Pulmonary lymph node (tissue), 1 donor: ENCODE measurements around the gene RMC1.

DNA sequence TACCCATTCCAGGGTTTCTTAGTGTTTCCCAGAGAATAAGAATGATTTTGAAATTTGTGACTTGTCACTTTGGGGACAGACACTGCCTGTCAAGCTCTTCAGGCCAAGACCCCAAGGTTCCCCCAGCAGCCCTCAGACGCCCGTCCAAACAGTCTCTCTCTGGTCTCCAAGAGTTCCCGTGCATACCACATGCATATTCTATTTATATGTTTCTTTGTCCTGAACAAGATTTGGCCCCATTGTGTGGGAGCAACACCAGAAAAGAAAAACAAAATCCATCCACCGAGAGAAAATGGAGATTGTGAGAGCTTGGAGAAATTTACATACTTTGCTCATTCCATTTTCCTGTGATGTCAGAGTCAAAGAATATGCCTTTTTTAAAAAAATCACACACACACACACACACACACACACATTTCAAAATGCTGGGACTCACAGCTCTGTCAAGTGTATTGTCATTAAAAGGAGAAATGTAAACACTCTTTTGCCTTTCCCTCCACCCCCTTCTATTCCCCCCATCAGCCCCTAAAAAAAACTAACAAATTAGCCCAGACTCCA lies 52.3 kb upstream of the CTAGE1 start:
- PRO-cap = no peak

- PRO-cap = no peak
Observed at GRCh38 chr18:22556538-22557351, 139.0 kb upstream of the CTAGE1 start.

- PRO-cap = no peak
Observed at GRCh38 chr18:22609431-22610188, 191.9 kb upstream of the CTAGE1 start.

DNA sequence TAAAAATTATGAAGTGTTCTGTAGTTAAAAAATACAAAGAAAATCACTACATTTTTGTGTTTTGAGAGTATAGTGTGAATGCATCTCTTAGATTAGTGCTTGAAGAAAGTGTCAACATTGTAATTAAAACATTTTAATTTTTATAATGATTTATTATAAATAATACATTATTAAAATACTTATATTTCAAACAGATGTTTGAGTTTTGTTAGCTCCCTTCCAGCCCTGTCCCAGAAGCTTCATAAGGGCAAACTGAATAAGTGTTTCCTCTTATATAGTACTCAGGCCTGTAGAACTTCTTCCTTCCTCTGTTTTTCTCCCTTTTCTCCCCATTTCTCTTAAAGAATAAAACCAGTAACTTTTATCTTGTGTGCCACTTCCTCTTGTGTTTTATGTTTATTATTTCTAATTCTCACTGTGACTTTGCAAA lies 42.2 kb downstream of the RBBP8 start:
- PRO-cap = no peak

- PRO-cap = no peak
Observed at GRCh38 chr18:23053695-23054322, 81.5 kb upstream of the CABLES1 start.

DNA sequence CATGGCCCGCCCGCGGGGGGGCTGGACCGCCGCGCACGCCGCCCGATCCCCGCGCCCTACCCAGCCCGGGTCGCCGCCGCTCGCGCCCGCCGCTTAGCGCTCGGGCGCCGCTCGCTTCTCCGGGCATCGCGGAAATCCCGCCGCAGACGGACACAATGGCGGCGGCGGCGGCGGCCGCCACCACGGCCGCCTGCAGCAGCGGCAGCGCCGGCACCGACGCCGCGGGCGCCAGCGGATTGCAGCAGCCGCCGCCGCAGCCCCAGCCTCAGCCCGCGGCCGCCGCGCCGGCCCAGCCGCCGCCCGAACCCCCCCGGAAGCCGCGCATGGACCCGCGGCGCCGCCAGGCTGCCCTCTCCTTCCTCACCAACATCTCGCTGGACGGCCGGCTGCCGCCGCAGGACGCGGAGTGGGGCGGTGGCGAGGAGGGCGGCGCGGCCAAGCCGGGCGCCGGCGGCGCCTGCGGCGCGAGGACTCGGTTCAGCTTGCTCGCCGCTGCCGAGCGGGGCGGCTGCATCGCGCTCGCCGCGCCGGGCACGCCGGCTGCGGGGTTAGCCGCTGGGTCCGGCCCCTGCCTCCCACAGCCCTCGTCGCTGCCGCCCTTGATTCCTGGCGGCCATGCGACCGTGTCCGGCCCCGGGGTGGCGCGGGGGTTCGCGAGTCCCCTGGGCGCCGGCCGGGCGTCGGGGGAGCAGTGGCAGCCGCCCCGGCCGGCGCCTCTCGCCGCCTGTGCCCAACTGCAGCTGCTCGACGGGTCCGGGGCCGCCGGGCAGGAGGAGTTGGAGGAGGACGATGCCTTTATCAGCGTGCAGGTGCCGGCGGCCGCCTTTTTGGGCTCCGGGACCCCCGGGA lies 547 bp downstream of the CABLES1 start:
- PRO-cap = bidirectional peak, plus-strand start at position 145 of the sequence, minus-strand start outside the sequence; bidirectional peak, plus-strand start at position 366 of the sequence, minus-strand start at position 373 of the sequence

DNA sequence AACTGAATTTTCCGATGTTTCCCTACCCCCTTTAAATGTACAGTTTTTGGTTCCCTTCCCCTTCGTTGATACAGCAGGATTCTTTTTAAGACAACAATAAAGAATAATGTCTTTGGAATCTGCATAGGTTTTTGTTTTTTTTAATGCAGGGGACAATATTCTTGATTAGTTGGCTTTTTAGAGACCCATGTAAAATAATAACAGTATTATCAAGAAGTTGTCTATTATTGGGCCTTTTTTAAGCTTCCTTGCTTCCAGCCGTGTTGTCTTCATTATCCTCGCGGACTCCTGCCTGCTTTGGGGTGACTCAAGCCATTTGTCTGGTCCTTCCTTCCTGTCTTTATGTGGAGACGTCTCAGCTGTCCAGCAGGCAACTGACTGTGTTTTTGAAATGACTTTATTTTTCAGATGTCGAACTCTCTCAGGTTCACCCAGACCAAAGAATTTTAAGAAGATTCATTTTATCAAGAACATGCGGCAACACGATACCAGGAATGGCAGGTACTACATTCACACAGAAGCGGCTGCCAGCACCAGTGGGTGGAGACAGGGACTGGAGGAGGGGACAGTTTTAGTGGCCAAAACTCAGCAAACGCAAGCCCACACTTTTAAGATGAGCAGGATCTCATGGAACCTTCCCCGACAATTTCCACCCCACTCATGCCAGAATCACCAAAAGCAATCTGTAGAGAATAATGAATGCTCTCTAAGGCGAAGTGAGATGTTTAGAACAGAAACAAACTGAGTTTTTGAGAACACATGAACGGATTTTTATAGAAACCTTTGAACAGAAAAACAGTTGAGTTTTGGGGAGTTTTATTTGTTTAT lies 59.0 kb downstream of the CABLES1 start:
- PRO-cap = no peak

DNA sequence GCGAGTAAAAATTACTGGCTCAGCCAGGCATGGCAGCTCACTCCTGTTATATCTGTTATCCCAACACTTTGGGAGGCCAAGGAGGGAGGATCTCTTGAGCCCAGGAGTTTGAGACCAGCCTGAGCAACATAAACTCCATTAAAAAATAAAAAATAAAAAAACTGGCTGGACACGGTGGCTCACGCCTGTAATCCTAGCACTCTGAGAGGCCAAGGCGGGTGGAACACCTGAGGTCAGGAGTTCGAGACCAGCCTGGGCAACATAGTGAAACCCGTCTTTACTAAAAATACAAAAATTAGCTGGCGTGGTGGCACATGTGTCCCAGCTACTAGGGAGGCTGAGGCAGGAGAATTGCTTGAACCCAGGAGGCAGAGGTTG lies 22.7 kb upstream of the RMC1 start:
- PRO-cap = no peak

- PRO-cap = bidirectional peak, plus-strand start at chr18:23503525, minus-strand start at chr18:23503295
Observed at GRCh38 chr18:23503428-23504549, at the start of gene RMC1. Gene RMC1 (plus strand): TSS chr18:23503511.

DNA sequence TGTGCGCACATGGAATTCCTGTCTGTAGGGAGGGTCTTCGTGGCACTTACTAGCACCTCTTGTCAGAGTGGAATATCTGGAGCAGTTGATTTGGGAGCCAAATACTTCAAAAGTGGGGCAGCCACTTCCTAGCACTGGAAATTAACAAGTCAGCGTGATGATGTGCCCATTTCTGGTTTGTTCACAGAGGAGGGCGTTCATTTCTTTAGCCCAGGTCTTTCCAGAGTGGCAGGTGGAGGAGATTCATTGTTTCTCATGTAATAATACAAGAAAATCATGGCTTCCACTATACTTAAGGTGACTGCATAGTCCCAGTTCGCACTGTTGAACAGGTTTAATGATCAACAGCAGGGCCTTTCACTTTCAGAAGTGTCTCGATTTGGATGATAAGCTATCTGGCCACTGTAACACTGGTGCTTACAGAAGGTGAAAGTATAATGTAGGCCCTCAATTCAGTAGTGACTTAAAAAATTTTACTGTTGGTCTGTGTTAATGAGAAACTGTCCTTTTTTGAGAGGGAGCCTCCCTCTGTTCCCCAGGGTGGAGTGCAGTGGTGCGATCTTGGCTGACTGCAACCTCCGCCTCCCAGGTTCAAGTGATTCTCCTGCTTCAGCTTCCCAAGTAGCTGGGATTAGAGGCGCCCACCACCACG lies 1.4 kb downstream of the RMC1 start:
- PRO-cap = no peak

DNA sequence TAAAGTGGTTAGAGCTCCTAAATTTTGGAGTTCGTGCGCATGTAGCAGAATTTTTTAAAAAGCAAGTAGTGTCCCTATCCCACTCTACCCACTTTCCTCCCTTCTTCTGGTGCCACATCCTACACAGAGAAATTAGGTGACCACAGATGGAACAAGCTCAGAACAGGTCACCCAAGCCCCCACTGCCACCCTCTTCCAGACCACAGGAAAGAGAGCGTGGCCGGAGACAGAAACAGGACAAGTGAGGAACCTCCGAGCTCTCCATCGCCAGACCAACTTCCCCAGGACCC lies 455 bp downstream of the NPC1 start:
- PRO-cap = no peak

DNA sequence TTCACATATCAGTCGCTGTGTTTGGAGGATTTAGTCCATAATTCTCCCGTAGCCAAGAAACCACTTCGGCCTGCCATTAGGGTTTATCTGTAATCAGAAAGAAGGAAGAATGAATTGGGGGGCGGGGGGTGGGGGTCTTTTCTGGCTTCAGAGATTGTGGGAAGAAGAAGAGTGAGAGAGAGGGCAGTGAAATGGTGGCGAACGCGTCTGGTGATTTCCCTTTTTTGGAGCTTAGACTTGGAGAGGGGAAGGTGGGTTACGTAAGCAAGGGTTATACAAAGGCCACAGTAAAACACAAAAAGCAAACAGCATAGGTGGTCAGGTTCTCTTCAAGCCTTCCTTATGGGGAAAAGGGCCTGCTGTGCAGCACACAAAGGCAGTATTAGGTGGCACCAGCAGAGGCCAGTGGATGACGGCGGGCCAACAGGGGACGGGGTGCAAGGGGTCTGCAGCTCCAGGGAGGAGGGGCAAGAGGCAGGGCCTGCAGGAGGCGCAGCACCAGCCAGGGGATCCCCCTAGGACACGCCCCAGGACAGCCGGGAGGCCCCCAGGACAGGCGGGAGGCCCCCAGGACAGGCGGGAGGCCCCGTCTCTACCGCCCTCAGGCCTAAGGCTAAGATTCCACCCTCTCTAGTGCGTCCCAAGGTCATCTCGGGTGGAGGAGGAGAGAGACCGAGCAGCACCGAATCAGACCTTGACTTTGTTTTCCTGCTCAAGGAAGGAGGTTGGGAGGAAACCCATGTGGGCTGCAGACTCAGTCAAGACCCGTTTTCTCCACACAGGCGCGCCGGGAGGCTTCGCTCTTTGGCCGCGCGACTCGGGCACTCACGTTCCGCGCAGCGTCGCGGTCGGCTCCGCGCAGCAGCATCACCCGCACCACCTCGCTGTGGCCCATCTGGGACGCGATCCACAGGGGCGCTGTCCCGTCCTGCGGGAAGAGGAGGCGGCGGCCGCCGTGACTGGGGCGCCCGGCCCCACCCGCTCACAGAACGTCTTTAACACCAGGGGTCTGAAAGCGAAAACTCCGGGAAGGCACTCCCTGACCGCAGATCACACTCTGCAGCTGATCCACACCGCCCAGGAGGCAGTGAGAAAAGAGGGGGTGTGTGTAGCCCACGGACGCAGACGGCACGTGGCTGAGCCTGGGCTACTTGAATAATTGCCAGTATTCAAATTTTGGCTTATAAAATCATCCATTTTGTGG lies 32.8 kb upstream of the NPC1 start:
- PRO-cap = bidirectional peak, plus-strand start at position 304 of the sequence, minus-strand start at position 209 of the sequence; unidirectional peak, minus-strand start at position 997 of the sequence; unidirectional peak, minus-strand start at position 1,054 of the sequence

DNA sequence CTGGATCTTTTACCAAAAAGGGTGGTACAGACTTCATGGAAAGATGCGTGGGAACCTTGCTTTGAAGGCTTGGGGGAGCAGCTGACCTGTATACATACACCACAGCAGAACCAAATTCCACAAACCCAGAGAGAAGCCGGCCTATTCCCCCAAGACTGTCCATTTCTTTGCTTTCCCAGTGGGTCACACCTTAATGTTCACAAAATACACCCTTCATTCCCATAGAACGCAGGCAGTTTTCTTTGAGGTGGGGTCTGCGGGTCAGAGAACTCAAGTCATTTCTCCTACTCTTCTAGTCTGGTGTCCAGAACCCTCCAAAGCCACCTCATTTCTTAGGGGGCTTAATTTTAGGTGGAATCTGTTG lies 33.6 kb upstream of the NPC1 start:
- PRO-cap = no peak

GRCh38 chr18:23633834-23634092 lies 28.9 kb downstream of the ANKRD29 start:
- PRO-cap = no peak

DNA sequence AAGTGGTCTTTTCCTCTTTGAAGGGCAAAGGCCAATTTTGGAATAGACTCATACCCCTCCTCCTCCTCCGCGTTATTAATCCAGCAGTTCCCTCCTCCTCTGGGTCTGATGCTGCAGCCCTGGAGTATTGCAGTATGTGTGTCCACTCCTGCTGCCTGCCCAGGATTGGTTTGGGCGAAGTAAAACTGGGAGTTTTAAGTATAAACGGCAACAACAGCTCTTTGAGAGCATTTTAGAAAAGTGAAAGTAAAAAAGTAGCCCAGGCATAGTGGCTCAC lies 617 bp upstream of the ANKRD29 start:
- PRO-cap = unidirectional peak, minus-strand start at position 107 of the sequence; unidirectional peak, minus-strand start at position 167 of the sequence

- PRO-cap = no peak
Observed at GRCh38 chr18:23779857-23780667, 90.8 kb downstream of the LAMA3 start.

- PRO-cap = no peak
Observed at GRCh38 chr18:23828400-23828786, 139.1 kb downstream of the LAMA3 start.

DNA sequence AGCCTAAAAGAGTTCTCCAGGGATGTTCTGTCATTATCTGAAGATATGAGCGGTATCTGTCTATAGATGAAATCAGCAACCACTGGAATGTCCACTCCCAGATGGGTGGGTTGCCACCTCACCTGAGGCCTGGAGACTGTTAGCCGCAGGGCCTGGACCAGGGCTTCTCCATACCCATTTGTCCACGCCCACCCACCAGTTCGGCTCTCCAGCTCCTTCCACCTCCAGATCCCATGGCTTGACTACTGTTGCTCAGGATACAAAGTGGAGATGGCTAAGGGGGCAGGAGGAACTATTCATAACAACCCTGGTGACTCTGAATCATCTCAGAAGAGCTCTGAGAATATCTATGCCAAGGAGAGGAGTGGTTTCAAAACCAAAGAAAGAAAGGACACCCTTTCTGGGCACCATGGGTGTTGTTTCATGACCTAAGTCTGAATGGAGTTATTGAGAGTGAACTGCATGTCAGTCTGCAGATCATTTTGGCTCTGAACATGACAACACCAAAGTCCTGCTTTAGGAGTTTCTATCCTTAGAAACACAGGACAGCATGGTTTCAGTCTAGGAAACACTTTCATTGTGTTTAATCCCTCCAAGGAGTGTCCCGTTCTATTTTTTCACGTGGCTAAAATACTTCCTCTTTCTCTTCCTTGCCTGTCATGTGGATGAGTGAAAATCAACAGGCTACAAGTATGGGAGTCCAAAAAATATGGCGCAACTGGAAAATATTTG lies 145.9 kb downstream of the LAMA3 start:
- PRO-cap = no peak

DNA sequence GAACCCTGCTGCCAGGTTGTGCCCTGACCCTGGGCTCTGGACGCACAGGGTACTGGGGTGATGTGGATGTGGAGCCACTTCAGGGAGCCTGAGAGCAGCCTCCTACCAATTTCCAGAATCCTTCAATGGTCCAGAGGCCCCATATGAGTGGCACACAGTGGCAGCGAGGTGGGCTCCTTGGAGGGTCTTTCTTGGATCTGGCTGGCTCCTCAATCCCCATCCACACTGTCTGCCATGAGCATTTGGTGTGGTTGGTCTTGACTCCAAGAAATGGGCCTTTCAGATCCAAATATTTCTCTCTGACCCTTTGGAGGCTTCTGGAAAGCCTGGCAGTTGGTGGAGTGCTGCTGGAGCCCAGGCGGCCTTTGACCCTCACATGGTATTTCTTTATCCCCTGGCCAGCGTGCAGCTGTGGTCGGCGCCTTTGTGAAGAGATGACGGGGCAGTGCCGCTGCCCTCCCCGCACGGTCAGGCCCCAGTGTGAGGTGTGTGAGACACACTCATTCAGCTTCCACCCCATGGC lies 157.9 kb downstream of the LAMA3 start:
- PRO-cap = no peak

GRCh38 chr18:23970272-23971008 lies 44.1 kb upstream of the TTC39C start:
- PRO-cap = bidirectional peak, plus-strand start at chr18:23970728, minus-strand start at chr18:23970549